ENCODE measurements around a stretch of chr16.

DNA sequence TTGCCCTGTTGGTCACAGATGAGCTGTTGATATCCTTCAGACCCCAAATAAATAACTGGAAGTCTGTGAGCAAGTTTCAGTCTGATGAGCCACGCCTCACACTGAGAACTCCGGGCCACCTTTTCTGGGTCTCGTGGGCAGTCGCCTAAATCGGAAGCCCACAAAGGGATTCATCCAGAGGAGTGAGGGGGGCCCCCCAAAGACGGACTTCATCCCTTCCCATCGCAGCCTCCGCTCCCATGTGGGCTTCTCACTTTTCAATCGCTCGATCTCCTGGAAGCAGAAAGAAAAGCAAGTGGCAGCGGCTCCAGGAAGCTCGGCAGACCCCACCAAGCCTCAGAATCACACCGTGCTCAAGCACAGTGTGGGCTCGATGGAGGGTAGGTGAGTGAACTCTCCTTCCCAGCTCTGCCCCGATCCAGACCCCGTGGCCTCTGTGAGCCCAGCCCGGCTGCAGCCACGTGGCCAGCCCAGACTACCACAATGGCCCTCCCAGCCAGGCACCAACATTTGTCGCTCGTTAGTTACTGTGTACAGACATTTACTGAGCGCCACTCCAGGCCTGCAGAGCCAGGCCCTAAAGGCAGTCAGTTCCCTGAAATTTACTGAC is 35.0 kb downstream of the ZDHHC7 start:
- PRO-cap: no peak
- CAGE, long polyA plus RNA: no peak

DNA sequence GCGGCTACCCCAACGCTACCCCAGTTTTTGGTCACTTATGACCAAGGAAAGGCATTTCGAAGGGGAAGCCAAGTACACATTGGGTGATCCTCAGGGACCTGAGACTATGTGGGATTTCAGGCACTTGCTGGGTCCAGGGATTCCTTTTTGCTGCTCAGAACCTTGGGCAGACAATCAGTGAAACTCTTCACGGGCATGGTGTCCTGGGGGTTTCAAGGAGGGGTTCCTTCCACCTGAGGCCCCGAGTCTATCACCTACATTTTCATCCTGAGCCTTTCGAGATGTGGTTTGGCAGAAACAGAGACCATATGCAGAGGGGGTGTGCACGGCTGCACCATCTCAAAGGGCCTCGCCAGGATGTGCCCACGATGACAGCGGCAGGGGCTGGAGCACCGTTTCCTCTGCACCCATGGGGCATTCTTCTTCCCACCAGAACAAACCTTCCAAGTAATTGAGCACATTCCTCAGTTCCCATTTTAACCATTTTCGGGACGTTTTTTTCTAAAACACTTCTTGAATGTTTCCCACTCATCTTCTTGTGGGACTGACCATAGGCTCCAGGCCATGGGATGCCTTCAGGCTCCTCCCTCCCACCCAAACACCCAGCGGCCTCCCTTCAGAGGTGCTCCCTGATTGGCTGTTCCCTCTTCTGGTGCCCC is 26.7 kb downstream of the ZDHHC7 start:
- PRO-cap: no peak
- CAGE, long polyA plus RNA: no peak

GRCh38 chr16:84986878-84987688 is 24.3 kb downstream of the ZDHHC7 start:
- PRO-cap: no peak
- CAGE, long polyA plus RNA: no peak

DNA sequence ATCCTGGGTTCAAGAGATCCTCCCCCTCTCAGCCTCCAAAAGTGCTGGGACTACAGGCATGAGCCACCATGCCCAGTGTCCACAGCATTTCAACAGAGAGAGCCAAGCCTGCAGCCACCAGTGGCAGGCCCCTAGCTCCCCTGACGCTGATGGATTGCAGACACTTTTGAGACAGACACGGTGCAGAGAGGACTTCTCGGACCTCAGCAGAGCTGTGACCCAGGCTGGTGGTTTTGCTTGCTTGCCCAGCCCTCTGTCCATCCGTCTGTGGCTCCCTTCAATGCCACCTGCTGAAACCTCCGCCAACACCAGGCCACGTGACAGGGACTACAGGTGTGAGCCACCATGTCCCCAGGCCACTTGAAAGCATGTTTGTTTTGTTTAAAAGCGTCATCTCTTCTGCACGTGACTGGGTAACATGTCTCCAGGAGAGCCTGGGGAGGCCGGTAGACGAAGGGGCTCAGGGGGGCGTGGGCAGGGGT is 26.3 kb upstream of the CIBAR2 start:
- PRO-cap: no peak
- CAGE, long polyA plus RNA: no peak

- PRO-cap: no peak
- CAGE, long polyA plus RNA: no peak
Measured at GRCh38 chr16:85169136-85170269, 57.2 kb upstream of the CIBAR2 start.

DNA sequence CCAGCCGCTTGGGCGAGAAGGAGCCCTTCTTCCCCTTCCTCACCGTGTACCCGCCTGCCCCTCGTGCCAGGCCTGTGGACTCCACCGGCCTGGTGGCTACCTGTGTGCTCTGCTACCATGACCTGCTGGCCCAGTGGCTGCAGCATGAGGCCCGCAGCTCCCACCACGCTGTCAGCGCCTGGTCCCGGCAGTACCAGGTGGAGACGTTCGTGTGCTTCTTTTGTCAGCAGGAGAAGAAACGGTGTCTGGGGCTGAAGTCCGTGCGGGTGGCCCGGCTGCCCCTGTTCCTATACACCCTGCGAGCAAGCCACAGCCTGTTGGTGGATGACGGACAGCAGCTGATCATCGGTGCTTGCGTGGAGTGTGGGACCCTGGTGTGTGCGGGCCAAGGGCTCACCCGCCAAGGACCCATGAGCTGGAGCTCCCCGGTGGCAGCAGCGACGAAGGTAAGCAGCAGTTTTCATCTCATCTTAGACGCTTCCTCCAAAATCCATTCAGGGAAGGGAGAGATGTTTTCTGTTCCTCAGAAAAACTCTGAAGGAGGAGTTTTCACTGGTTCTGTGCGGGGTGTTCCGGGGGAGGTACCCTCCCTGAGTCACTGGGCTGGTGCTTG is 59.2 kb upstream of the CIBAR2 start:
- PRO-cap: no peak
- CAGE, long polyA plus RNA: no peak

DNA sequence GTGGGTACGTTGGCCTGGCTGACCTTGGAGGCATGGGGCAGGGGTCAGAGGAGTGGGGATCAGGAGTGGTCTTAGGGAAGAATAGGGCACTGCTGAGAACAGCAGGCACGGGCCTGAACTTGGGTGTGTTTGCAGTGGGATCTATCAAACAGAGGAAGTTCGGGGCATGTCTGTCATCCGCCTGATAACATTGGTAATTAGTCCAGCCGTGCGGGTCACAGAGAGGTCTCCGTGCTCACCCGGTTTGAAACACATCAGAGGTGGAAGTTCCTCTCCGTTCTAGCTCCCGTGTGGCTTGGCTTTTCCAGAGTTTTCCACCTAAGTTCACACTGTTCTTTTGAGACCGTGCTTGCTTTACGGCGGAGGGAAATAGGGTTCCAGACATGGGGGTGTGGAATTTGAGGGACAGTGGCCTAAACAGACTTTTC is 59.7 kb upstream of the CIBAR2 start:
- PRO-cap: no peak
- CAGE, long polyA plus RNA: no peak

GRCh38 chr16:85187050-85187421 is 74.8 kb upstream of the CIBAR2 start:
- PRO-cap: no peak
- CAGE, long polyA plus RNA: no peak

- PRO-cap: no peak
- CAGE, long polyA plus RNA: no peak
Measured at GRCh38 chr16:85302093-85302767, 190.0 kb upstream of the CIBAR2 start.

DNA sequence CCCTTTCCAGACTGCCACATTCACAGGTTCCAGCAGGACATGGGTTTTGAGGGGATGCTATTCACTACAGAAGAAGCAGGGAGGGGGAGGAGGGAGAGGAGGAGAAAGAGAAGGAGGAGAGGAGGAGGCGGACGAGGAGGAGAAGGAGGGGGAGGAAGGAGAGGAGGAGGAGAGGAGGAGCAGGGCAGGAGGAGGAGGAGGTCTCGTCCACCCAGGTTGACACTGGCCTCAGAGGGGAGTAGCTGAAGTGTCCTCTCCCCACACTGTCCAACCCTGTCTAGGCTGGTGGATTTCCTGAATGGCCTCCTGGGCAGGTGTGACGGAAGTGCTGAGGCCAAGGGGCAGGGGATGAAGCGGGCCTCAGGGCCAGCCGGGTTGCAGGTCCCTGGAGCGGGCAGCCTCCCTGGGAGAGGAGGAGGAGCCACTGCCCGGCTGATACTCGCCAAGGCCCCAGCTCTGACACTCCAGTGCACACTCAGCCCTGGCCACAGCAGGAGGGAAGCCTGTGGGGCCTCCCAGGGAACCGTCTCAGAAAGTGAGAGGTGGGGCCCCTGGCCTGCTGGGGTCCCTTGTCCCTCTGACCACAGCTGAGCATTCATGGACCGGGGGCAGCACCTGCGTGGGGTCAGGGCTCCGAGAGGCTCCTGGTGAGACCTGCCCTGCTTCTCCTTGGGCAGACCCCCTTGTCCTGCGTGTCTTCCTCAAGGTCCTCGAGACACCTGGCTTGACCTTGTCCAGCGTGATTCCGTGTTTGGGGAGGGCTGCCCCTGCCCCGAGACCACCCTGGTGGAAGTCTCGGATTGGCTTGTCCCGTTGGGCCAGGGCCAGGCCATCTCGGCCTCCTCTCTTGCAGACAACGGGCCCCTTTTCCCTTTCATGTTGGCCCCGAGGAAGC is 200.6 kb upstream of the CIBAR2 start:
- PRO-cap: no peak
- CAGE, long polyA plus RNA: no peak

DNA sequence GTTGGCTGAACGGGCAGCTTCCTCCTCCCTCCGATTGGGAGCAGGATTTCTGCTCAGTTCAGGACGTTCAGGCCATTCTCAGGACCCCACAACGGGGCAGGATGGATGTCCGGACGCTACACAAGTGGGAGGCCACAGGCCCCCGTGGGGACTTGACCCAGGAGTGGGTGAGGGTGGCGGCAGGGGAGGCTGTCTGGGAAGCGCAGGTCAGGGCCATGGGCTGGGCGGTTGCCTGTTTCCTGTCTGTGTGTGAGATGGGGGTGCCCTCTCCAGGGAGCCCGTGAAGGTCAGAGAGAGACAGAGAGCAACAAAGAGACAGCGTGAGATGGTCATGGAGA is 216.6 kb upstream of the GSE1 start:
- PRO-cap: no peak
- CAGE, long polyA plus RNA: no peak

- PRO-cap: no peak
- CAGE, long polyA plus RNA: no peak
Measured at GRCh38 chr16:85431016-85431638, 182.0 kb upstream of the GSE1 start.

DNA sequence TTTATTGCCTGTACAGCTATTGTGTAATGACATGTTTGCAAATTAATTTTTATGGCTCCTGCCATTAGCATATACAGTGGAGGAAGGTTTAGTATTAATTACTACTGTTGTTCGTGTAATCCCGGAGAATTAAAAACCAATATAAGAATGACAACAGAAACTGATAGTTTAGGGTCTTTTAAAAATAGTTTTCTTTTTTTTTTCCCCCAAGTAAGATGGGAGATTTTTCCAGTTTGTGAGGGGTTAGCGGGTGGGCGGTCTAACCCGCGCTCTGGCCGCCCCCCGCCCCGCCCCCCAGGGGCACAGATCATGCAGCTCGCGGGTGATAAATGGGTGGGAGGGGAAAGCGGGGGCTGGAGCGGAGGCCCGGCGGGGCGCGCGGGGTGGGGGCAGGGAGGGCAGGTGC is 60.3 kb upstream of the GSE1 start:
- PRO-cap: no peak
- CAGE, long polyA plus RNA: no peak

DNA sequence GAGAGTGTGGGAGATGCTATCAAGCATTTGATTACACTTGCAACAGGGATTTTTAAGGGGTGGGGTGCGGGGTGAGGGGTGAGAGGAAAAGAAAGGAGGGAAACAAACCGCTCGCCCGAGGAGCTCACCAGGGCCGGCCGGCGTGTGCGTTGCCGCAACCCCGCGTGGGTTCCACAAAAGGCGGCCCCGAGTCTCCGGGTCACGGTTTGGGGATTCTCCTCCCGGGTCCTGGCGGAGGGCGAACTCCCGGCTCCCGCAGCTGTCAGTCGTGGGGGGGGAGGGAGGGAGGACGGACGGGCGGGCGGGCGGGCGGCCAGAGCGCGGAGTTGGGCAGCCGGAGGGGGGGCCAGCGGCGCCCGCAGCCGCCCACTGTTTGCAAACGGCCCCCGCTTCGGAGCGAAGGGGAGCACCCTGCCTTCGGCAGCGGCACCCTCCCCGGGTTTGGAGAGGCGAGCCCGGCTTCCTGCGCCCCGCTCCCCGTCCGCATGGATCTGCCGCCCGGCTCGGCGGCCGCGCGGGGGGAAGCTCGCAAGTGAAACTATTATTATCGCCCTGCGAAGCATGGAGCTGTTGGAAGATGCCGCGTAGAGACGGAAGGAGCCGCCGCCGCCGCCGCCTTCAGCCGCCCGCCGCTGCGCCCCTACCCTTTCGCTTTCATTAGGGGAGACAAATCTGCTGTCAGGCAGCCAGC is 58.5 kb upstream of the GSE1 start:
- PRO-cap: bidirectional peak, plus-strand start at position 657 of the sequence, minus-strand start outside the sequence
- CAGE, long polyA plus RNA: no peak

- PRO-cap: no peak
- CAGE, long polyA plus RNA: no peak
Measured at GRCh38 chr16:85566243-85566937, 46.7 kb upstream of the GSE1 start.

- PRO-cap: no peak
- CAGE, long polyA plus RNA: no peak
Measured at GRCh38 chr16:85573878-85574769, 39.0 kb upstream of the GSE1 start.

DNA sequence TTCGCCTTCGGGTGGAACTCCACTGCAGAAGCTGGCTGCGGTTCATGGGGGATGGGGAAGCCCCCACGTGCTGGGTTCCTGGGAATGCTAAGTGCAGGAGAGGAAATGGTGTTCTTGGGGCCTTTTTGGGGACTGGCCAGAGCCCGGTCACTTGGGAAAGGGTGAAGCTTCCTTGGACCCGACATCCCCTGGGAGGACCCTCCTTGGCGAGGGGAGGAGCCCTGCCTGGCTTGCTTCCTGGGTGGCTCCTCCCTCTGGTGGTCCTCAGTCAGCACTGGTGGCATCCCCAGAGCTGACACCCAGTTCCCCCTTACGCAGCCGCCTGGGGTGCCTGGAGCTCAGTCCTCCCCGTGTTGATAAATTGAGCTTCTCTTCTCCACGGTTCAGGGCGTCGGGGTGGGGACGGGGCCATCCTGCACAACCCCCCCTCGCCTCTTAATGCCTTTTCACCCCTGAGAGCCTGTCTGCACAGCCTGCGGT is 30.8 kb upstream of the GSE1 start:
- PRO-cap: no peak
- CAGE, long polyA plus RNA: no peak

- PRO-cap: no peak
- CAGE, long polyA plus RNA: no peak
Measured at GRCh38 chr16:85610444-85610925, 2.6 kb upstream of the GSE1 start.

DNA sequence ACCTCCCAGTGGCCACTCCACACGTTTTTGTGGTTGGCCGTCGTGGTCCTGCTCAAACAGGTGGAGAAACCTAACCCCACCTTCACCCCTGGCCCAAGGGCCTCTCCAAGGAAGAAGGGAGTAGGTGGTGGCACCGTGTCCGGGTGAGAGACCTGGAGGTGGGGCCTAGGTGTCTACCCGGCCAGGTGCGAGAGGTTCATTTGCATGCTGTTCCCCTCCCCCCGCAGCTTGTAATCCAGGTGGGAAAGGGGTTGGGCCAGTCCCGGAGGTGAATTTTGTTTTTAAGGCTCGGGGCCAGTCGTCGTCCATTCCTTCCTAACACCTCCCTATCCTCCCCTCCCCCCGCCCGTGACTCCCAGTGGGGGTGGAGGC is 2.2 kb upstream of the GSE1 start:
- PRO-cap: no peak
- CAGE, long polyA plus RNA: no peak

DNA sequence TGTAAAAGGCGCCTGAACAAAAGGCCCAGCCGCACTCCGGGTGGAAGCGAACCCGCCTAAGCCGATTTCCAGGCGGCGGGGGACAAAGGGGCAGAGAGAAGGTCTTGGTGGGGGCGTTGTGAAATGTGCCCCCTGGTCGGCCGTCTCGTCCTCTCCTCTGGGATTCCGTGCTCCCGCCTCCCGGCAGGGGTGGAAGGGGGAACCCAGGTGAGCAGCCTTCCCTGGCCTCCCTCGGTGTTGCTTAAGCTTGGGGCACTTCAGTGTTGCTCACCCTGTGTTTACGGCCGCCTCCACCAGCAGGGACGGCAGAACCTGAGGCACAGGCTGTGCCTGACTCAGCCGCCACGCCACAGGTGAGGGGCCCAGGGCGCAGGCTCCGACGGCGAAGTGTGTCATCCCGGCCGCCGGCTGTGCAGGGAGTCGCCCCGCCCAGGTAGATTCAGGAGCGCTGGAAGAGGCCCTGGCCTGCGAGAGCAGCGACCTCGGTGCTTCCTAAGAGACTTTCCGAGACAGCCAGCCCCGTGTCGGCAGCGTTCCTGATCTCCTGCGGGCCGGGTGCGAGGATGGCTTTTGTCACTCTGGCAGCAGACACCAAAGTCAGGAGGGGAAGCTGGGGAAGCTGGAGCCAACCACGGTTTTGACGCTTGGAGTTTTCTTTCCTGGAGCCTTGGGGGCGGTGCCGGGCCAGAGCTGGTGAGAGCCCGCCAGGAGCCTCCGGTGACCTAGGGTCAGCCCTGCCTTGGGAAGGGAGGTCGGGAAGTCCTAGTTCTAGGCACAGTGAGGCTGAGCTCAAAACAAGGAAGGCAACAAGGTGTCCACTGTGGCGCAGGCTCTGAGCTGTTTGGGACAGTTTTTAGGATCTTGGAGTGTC is 2.0 kb downstream of the GSE1 start:
- PRO-cap: no peak
- CAGE, long polyA plus RNA: no peak